Bronchus fibroblast of lung (primary cell): ENCODE data around the gene PDS5A.

DNA sequence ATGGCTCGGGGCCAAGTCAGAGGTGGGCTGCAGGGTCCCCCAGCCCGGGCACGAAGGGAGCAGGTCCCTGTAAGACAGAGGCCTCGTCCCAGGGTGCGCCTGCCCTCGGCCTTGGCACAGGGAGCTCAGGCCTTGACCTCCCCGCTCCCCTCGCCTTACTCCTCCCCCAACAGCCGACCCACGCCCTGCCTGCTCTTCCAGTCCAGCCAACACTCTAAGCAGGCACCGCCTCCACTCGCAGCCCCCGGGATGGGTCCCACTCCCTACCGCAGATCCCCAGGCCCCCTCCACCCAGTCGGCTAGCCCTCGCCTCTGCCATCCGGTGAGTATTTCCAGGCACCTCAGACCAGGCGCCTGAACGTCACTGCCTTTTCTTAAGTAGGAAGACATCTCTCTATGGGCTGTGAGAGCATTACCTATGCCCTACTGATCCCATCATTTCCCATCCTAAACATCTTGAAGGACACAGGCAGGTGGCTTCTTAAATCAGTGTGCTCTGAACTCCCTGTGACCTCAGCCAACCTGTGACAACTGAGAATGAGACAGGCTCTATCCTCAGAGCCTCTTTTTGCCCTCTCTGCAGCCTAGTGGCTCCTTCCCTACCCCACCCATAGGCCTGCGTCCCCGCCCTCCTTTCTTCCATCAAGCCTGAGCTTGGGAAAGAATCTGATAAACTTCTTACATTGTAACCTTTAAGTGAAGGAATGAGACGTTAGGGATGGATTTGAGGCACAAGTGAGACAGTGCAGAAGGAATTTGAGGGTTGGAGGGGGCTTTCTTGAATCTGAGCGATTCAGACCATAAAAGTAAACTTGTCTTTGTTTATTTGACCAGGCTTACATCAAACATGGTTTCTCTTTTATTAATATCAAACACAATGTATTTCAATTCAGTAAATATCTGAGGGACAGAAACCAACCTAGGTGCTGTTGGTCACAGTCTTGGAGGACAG lies 895 bp downstream of the FAM114A1 start:
- RAMPAGE, long total RNA = no peak

DNA sequence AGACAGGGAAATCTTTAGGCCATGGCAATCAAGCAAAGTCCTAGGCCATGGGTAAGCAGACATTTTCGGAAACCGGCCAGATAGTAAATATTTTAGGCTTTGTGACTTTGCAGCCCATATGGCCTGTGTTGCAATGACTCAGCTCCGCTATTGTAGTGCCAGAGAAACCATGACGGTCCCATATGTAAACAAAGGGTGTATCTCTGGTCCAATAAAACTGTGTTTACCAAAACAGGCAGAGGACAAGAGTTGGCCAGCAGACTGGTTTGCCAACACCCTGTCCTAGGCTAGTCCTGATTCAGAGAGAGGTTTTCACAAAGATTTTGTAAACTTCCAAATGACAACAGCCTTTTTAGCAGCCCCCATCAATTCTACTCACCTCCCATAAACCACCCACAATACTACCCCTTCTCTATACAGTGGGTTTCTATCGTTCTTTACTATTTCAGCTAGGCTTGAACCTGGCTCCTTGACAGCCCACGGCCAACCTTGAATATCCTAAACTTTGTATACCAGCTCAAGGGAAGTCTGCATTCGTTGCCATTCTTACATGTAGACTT lies 5.1 kb downstream of the FAM114A1 start:
- RAMPAGE, long total RNA = no peak

DNA sequence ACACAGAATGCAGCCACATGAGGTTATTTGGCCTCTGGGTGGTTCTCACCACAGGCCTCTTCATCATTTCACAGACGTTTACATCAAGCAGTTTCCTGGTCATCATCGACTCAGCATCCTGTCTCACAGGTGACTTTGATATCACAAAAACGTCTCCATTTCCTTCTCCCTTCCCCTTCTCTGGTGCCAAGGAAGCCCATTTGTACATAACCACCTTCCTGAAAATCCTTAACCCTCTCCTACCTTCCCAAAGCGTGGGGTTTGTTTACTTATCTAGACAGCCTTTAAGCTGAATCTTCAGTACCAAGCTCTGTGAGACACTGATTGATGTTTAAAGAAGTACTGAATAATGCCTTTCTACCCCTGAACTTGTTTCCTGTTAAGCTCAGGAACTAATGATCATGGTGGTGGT lies 81.9 kb downstream of the FAM114A1 start:
- RAMPAGE, long total RNA = no peak

DNA sequence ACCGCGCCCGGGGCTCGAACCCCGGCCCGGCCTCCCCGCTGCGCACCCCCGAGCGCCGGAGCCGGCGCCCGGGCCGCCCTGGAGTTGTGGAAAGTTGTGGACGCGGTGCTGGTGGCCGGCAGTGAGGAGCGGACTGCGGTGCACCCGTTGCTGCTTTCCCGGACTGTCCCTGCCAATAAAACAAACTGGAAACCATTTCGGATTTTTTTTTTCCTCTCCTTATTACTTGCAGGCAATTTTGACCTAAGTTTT lies 13.0 kb upstream of the TMEM156 start:
- RAMPAGE, long total RNA = no peak

DNA sequence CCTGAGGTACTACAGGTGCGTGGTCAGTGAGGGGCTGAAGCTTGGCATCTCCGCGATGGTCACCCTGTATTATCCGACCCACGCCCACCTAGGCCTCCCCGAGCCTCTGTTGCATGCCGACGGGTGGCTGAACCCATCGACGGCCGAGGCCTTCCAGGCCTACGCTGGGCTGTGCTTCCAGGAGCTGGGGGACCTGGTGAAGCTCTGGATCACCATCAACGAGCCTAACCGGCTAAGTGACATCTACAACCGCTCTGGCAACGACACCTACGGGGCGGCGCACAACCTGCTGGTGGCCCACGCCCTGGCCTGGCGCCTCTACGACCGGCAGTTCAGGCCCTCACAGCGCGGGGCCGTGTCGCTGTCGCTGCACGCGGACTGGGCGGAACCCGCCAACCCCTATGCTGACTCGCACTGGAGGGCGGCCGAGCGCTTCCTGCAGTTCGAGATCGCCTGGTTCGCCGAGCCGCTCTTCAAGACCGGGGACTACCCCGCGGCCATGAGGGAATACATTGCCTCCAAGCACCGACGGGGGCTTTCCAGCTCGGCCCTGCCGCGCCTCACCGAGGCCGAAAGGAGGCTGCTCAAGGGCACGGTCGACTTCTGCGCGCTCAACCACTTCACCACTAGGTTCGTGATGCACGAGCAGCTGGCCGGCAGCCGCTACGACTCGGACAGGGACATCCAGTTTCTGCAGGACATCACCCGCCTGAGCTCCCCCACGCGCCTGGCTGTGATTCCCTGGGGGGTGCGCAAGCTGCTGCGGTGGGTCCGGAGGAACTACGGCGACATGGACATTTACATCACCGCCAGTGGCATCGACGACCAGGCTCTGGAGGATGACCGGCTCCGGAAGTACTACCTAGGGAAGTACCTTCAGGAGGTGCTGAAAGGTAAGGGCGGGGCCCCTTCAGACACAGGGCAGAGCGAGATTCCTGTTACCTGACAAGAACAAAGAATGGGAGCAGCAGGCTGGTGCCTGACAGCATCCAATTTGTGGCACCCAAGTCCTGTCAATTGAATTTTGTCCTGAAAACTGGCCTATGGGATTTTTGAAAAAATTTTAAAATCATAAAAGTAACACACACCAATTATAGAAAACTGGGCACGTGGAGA lies 11.8 kb downstream of the RPL9 start:
- RAMPAGE, long total RNA = no peak

DNA sequence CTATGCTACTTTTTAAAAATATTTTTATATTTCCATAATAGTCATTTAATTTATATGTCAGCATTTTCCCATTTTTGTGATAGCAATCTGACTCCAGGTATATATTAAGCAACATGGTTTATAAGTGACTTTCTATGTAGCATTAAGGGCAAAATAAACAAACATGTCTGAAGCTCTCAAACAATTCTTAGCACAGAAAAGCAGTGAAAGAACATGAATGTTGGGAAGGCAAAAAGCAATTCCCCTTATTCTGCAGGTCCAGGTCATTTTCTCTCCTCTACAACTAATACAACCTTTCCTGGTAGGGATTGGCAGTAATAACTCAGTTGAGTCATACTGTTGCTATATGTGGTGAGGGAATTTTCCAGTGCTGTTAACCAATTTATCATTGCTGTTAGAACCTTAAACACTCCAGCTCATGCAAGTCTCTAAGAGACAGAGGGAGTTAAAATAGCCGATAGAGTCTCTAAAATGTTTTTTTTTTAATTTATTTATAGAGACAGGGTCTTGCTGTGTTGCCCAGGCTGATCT lies 24.0 kb downstream of the SMIM14 start:
- RAMPAGE, long total RNA = no peak

- RAMPAGE, long total RNA = no peak
These were observed 135.8 kb downstream of the PDS5A start for GRCh38 chr4:39841841-39842406.

GRCh38 chr4:39977796-39978558 lies at the start of gene PDS5A:
PDS5A (minus strand) TSS chr4:39977911.
- RAMPAGE, long total RNA = no peak

GRCh38 chr4:40058696-40059199 lies 2.1 kb downstream of the N4BP2 start:
- RAMPAGE, long total RNA = no peak

DNA sequence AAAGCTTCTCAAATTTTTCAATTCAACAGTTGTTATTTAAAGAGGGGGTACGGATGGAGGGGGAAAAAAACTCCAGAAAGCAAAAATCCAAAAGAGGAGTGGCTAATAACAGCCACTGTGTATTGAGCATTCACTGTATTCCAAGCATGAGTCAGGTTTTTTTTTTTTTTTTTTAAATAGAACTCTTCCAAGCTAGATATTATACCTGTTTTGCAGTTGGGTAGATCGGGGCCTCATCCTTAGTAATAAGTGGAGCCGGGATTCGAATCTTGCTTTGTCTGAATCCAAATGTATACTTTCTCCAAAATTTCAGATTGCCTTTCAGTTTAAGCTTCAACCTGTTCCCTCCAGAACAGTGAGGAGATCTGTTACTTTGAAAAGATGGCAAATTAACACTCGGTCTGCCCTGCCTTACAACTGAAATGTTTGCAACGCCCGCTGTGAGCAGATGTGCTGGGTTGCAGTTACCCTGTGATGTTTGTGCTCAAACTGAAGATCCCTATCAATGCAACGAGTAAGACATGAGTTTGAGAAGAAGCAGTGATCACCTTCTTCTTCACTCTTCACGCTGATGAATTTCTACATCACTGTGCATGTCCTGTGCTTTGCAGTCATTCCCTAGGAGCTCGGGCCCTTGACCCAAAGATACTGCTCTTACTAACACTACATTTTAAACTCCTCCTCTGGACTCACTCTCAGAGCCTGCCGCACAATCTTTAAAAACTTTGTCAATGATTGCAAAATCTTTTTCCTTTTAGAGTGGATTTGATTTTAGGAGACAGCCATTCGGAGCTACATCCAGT lies 6.1 kb upstream of the RHOH start:
- RAMPAGE, long total RNA = no peak

DNA sequence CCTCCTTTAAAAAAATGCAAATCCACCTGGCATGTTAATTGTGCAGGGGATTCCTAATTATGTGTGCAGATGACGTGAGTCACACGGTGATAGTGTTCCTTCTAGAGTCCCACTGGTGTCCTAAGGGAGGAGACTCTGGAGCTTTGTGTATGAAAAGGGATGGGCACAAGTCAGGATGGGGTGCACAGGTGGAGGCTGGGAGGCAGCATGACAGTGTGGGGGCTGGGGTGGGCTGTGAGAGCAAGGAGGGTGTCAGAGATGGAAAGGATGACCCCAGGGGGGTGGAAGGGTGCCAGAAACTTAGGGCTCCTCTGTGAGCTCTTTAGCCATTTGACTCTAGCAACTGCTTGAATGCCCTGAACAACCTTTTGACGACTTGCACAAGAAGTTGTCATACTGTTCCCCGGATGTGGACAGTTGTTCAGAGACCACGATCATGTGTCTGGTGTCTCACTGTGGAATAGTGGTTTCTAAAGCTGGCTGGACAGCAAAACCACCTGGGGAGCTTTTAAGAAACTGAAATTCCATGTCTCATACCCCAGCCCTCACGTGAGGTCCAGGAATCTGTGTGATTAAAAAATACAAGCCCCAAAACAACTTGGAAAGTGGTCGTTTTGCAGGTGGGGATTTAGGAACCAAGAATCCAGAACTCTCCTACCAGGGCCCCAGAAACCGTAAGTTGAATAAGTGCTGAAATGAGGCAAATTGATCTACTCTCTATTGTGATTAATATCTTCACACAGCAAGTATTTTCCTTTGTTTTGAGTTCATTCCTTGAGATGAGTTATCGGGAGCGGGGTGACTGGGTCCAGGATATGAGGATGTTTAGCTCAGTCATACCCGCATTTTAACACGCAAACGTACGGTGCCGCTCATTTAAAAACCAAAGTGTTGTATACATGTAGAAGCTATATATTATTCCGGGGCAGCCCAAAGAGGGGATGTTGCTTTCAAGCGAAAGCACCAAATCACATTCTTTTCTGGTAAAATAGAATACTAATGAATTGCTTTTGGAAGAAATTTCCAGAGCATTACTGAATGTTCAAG lies 3.4 kb downstream of the RHOH start:
- RAMPAGE, long total RNA = no peak

DNA sequence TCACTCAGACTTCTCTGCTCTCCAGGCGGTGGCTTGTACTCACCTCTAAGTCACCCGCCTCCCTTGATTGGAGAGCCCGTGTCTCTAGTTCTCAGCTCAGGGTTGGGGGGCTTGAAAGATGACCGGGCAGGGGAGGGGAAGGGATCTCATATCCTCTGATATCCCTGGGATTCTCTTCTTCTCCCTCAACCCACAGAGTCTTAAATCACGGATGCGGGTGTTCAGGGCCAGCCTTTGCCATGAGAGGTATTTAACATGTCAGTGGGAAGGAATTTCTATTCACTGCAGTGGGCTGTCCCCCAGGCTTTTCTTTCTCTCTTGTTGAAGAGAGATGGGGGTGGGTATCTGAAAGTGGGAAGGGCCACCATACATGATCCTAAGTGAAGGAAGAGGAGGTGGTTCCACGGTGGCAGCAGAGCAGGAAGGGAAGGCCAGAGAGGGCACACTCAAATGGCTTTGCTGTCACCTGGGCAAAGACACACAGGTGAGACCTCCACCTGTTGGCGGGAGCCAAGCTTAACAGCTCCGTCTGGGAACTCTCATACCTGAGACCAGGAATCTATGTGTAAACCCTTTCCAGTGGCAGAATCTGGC lies 49.2 kb downstream of the RHOH start:
- RAMPAGE, long total RNA = no peak

DNA sequence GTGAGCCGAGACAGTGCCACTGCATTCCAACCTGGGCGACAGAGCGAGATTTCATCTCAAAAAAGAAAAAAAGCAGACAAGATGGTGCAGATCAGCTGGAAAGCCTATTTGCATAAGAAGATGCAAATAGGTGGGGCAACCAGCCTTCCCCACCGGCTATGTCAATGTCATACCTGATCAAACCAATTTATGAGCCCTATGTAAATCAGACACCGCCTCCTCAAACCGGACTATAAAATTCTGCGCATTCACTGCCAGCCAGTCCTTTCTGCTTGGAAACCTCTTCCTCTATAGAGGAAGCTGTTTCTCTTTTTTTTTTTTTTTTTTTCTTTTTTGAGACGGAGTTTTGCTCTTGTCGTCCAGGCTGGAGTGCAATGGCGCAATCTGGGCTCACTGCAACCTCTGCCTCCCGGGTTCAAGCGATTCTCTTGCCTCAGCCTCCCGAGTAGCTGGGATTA lies 64.5 kb upstream of the CHRNA9 start:
- RAMPAGE, long total RNA = no peak

GRCh38 chr4:40405169-40405569 lies 70.0 kb downstream of the CHRNA9 start:
- RAMPAGE, long total RNA = no peak

DNA sequence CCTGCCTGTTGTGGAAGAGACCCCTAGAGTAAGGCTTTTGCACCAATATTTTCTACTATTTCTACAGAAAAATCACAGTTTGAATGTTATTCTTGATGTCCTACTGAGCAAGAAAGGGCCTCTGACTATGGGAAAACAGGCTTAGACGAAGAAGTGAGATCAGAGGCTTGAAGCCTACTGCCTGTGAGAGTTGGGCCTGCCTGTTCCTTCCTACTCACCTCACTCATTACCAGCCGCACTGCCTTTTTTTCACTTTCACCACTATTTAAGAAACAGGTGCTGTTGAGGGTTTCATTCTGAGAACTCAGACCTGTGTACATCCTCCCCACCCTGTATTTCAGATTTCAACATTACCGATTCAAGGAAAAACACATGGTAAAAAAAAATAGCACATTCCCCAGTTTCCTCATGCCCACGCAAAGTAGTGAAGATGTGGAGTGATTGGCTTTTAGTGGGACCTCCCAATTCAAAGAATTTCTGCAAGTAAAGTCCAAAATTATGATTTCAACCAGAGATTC lies 98.3 kb downstream of the CHRNA9 start:
- RAMPAGE, long total RNA = no peak

- RAMPAGE, long total RNA = no peak
These were observed 112.9 kb downstream of the RBM47 start for GRCh38 chr4:40516798-40517160.

- RAMPAGE, long total RNA = no peak
These were observed 35.2 kb downstream of the RBM47 start for GRCh38 chr4:40594068-40595248.

DNA sequence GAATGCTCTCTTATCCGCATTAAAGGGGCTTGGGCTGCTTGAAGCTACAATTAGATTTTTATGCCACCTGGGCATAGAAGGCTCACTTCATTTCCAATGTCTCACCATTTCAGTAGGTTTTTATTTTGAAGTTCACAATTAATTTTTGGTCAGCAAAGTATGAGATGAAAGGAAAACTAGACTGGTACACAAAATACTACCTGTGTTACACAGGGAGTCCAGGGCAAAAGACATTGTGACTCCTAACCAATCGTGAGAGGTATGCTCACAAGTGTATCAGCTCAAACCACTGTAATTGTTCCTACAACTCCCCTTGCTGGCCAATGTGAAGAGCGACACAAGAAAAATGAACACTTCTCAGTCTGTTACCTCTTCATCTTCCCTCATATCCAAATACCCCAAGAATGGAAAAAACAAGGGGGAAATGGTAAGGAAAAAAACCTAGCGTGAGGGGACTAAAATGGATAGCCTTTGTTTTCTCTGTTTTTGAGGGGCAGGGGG lies 30.8 kb upstream of the NSUN7 start:
- RAMPAGE, long total RNA = no peak

- RAMPAGE, long total RNA = no peak
These were observed 185.6 kb downstream of the APBB2 start for GRCh38 chr4:41028433-41029532.

DNA sequence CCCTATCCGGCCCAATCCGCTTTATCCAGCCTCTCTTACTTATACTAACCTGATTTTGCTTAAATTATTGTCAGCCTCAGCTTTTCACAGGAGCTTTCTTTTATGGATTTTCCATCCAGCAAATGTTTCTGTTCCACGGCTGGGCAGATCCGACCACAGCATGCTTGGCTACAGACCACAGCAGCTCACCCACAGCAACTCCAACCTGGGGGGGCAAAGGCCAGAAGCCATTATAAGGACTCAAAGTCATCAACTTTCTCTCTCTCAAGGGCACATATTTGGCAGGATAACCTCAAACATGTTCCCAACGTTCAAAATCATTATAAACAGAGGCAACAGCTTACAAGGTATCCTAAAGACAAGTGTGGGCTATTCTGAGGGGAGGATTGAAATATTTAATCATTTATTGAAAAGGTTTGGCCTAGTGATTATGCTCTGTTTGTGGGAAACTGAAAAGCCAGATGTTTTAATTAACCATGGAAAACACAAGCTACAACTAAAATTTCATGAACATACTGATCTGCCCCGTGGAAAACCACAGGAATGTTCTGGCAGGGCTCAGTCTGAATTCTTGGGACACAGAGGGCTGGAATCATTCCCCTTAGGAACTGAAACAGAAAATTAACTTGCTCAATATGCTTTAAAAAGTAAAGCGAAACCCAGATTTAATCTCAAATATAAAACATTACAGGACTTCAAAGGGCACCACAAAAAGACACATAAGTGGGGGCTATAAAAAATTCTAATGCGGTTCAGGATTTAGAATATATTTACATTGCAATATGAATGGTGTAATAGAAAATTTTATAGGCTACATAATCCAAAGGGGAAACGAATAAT lies 71.2 kb downstream of the APBB2 start:
- RAMPAGE, long total RNA = no peak